Measurements from ENCODE around the genes TTC32 and SDC1.

GRCh38 chr2:17805804-17806214 is 10.5 kb upstream of the MSGN1 start:
- PRO-cap: unidirectional peak, minus-strand start at chr2:17806141

DNA sequence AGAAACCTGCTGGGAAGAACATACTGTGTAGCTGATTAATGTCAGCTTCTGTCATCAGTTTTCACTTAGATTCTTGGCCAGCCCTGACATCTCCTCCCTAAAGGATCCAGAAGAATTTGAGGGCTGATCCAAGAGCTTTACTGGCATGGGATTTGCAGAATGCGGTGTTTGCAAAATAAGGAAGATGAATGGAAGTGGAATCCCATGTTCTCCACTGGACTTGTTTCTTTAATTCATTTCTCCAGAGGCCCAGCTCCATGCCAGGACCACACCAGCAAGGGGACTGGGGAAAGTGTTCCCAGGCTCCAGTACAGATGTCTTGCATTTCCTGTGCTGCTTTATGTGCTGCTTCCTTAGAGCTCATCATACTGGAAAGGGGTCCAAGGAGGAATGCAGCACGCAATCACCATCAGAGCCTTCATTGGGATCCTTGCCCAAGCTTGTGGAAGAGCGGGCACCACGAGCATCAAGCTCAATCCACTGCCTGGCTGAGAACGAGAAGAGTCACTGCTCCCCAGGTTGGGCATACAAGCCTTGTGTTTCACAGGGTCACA is 80.4 kb downstream of the RDH14 start:
- PRO-cap: no peak

DNA sequence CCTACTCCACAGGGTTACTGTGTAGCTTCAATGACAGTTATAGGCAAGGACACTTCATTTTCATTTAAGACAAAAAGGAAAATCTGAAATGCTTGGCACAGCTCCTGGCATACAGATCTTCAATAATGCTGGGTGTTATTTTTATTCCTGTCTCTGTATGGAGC is 1.1 kb downstream of the RDH14 start:
- PRO-cap: no peak

DNA sequence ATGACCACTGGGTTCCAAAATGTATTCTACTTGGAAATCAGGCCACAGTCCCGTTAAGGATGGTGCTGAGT is 1.0 kb downstream of the RDH14 start:
- PRO-cap: no peak

DNA sequence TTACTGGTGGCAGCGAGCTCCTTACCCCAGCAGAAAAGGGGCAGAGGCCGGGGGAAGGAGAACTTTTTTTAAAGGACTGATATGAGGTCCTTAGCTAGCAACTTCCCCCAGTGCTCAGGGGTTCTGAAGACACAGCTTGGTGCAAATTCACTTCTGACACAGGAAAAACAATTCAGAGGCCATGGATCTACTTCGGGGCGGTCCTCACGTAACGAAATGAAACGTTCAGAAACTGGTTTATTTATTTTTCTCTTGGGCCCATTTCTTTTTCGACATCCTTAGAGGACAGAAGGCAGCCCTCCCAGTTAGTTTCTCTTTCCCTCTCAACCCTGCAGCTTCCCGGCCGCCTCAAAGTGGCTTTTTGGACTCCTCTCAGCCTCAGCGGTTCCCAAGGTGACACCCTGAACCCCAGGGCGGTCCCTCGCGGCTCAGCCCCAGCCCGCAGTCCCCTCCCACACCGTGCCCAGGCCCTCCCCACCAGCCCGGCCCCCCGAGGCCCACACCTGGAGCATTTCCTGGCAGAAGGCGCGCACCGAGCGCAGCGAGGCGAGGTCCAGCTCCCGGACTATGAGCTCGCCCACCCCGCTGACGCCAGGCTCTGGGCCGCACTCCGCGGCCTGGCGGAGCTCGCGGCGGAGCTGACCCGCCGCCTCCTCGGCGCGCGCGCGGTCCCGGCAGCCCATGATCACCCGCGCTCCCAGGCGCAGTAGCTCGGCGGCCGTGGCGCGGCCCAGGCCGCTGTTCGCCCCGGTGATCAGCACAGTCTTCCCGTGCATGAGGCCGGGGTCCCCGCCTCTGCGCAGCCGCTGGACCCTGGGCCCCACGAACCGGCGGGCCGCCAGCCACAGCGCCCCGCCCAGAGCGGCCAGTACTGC is 539 bp downstream of the RDH14 start:
- PRO-cap: unidirectional peak, plus-strand start at position 159 of the sequence; bidirectional peak, plus-strand start at position 521 of the sequence, minus-strand start at position 569 of the sequence

DNA sequence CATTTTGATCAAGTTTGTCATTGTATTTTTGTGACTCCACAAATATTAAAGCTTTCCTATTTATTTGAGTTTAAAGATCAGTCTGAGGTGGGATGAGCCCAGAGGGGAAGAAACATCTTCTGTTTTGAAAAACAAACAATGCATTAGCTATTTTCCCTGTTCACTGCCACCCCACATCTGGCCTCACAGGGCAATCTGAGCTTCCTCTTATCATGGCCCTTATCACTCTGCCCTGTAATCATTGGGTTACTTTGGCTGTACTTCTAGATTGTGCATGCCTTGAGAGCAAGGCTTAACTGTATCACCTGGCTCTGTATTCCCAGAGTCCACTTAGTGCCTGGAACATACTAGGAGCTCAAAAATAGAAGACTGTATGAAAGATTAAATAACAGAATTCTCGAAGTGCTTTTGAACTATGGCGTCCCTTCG is 241.6 kb upstream of the NT5C1B start:
- PRO-cap: no peak

DNA sequence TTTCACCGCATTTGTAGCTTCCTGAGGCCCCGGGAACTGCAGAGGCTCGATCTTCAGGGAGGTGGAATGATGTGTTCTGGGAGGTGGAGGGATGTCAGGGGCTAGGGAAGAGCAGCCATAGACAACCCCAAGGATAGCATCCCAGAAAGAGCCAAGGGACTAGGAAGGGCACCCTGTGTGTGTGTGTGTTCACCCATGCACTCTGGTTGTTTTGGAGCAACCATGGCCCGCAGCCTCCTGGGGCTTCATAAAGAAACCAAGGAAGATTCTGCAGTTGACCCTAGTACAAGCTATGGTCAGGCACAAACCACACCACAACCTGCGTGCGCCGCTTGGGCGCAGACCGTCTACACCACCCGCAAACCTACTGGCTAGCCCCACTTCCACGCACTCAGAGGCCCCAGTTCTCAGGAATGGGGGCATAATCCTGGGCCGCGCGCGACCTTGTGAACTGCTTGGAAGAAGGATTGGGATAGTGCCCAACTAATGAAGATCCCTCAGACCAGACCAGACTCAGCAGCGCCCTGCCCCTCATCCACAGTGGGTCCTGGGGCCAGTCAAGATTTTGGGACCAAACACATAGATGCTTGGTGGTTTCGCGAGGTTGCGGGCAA is 8.7 kb downstream of the OSR1 start:
- PRO-cap: no peak

- PRO-cap: bidirectional peak, plus-strand start at chr2:19902131, minus-strand start at chr2:19901986
These were observed at the start of gene TTC32 for GRCh38 chr2:19901829-19902432. TSS of gene TTC32 (minus strand) at chr2:19901983.

DNA sequence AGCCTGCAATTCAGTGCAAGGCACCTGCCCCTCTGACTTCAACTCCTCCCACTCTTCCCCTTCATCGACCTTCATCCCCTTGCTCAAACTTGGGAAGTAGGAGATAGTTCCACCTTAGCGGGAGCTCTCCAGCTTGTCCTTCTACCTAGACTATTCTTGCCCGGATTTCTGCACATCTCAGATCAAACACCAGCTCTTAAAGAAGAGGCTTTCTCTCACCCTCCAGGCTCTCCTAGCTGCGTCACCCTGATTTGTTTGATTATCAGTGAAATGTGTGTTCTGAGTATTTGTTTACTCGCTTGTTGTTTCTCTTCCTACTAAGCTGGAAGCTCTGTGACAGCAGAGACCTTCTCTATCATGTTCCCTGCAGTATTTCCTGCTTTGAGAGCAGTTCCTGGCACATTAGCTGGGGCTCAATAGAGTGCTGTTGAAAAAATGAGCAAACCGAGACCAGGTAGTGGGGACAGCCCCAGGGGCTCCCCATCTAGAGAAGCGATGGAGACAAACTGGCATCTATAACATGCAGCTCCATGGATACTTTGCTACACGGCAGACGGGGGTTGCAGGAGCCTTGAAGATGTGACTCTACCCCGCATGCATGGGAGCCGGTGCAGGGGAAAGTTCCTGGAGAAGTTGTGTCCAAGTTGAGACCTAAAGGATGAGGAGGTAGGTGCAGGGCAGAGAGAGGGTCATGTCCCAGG is 70.7 kb upstream of the LAPTM4A start:
- PRO-cap: no peak

DNA sequence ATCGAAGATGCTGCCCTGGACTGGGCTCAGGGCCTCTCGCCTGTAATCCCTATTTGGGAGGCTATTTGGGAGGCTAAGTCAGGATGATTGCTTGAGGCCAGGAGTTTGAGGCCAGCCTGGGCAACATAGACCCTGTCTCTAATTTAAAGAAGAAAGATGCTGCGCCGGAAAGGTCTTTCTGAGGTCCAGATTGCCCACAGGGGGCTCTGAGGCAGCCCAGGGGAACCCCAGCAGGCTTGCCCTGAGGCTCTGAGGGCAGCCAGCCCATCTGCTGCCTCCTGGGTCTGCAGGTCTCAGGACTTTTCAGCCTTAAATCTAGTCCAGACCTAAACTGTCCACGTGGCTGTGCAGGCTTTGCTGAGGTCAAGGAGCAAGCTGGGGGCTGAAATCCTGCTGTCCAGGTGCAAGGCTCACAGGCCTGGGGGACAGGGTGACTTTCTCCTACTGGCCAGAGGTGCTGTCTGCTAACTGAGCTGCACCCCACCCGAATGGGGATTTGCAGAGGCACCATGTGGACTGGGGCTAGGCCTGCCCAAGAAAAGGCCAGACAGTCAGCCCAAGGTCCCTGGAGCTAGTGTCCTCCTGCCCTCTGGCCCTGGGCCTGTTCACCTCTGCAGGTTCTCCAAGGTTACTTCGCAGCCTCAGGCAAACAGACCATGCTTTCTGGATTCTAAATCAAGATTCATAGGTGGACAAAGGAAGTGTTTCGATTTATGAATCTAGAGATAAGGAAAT is 32.2 kb downstream of the SDC1 start:
- PRO-cap: no peak

DNA sequence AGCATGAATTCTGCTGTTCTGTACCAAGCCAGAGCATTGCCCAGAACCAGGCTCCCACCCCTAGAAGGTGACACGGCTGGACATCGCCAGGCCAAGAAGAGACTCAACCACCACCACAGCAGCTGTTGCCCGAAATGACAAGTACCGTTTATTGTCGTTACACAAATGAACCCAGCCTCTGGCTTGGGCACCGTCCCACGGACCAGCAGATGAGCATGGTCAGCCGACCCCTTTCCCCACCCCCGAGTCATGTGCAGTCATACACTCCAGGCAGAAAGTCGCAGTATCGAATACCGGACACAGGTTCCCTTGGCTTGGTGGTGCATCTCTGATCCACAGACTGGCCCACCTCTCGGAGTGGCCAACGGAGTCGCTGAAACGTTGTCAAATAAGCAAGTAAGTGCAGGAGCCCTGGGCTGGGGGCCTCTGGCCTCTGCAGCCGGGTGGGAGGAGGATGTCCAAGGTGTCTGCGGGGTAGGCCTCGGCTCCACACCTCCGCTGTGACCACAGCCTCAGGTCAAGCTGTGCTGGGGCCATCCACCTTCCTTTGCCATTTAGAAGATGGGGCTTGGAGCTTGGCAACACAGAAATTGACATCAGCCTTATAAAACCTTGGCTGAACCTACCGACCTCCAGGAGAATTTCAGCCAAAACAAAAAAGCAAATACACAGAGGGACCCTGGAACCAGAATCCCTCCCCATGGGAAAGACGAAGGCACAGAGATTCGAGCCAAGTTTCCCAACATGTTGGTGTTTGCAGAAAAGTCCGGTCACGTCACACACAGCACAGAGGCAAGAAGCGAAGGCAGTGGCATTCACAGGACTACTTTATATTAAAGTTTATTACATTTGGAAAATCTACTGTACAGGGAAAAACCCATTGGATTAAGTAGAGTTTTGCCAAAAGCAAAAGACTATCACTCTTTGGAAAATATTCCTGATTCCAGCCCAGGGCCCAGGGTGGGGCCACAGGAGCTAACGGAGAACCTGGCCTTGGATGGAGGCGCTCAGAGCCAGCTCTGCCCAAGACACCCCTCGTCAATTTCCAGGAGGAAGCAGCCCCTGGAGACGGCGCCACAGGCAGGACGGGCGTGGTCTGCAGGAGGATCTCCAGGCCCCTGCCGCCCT is 23.9 kb downstream of the SDC1 start:
- PRO-cap: no peak

- PRO-cap: no peak
These were observed 22.6 kb downstream of the SDC1 start for GRCh38 chr2:20201991-20203040.

- PRO-cap: unidirectional peak, minus-strand start at chr2:20225094; bidirectional peak, plus-strand start at chr2:20225849, minus-strand start at chr2:20225695
These were observed at the start of gene SDC1 for GRCh38 chr2:20224957-20225811. TSS of gene SDC1 (minus strand) at chr2:20225130.

- PRO-cap: no peak
These were observed 38.6 kb downstream of the PUM2 start for GRCh38 chr2:20312117-20312459.

- PRO-cap: no peak
These were observed 3.5 kb upstream of the RHOB start for GRCh38 chr2:20443307-20443934.

DNA sequence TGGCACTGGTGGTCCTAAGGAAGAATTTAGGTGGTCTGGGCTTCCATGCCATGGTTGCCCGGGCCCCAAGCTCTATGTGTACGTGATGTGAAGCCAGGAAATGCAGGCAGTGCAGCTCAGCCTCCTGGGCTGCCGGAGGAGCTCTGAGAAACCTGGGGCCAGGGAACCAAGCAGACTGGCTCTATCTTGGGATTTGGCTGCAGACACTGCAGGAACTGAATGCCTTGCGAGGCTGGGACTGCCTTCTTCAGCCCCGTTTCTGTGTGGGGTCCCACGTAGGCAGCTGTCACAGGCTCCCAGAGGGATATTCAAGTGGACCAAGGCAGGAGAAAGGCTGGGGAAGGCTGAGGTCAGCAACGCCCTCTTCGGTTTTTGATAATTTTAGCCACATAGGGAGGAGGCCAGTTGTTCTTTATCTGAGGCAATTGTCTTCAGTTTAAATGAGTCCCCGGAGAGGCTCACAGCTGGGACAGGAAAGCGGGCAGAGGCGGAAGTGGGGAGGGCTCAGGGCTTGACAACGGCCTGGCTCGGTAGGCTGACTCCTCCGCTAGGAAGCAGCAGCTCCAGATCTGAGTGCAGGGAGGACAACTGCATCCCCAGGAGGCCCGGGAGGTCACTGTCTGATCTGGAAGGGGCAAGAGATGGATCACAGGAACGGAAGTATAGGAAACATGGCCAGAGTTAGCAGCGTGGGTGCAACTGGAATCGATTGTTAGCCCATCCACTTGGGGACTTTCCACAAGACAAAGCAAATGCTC is 77.8 kb downstream of the RHOB start:
- PRO-cap: unidirectional peak, plus-strand start at position 514 of the sequence

- PRO-cap: no peak
These were observed 90.9 kb downstream of the RHOB start for GRCh38 chr2:20537826-20538134.

- PRO-cap: no peak
These were observed 96.3 kb downstream of the RHOB start for GRCh38 chr2:20542755-20543945.

GRCh38 chr2:20565595-20566090 is 85.3 kb downstream of the HS1BP3 start:
- PRO-cap: no peak

DNA sequence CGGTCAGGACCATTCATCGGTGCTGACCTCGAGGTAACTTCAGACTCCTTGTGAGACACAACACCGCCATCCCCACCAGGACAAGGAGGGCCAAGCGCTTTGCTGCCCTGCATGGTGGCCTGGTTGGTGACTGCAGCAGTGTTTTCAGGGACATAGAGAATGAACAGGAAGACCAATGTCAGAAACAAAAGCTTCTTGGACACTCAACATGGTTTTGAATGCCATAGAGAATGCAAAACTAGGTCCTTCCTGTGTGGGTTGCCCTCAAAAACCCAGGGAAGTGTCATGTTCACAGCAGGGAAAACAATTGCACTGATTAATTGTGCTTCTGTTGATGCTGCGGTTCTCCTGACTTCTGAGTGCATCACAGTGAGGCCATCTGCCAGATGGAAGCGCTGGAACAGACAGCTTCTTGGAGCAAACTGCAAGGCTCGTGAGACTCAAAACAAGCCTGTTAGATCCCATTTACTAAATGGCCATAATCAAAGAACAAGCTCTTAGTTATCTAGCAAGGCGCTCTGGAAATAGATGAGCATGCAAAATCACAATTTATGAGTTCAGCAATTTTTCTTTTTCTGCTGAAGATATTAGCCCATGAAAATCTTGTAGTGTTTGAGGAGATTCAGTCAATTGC is 77.0 kb downstream of the HS1BP3 start:
- PRO-cap: no peak